ENCODE results near the genes COL27A1 and ORM2.

DNA sequence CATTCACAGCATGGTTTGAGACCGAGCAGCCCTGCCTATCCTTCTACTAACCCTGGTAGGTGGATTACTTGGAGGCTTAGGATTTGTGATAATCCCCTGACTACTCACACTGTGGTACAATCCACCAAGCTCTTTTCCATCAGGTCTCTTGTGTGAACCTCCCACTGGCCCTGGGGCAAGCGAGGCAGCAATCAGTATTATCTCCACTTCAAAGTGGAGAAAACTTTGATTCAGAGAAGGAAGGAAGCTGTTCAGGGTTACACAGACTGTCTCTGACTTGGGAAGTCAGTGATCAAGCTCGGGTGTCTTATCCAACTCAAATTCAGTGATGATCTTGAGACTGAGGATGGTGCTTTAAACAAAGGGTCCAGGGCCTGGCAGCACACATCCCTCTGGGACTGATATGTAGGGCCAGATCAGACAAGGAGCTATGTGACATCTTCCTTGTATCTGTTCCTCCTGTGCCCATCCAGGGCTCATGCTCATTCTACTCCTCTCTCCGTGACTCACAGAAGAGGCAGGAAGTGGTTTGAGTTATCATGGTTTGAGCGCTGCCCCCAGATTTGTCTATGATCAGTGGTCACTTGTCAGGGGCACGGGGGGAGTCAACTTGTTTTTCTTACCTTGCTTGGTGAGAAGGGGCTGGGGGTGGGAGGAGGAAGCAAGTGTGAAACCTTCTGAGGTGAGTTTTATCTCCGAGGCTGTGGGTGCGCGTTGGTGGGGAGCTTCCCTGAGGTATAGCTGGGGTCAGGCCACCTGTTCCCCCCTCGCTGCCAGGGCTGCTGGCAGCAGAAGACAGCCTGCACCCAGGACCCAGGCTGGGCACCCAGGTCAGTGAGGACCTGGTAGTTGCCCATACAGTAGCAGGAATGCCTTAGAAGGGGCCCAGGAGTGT, 48.6 kb downstream of the RGS3 start:
- PRO-cap = no peak

DNA sequence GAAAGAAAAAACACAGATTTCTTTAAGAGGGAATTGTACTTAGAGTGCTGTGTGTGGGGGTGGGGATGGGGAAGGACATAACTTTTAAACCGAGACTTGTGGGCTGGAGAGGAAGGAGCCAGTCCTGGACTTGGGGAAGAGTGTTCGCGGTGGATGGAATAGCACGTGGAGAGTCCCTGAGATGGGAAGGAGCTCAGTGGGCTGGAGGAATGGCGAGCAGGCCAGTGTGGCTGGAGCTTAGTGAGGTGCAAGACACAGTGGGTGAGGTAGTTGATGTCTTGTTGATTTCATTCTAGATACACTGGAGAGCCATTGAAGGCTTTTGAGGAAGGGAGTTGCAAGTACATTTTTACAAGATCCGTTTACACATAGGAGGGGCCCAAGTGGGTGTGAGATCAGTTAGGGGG, 78.5 kb downstream of the RGS3 start:
- PRO-cap = no peak

DNA sequence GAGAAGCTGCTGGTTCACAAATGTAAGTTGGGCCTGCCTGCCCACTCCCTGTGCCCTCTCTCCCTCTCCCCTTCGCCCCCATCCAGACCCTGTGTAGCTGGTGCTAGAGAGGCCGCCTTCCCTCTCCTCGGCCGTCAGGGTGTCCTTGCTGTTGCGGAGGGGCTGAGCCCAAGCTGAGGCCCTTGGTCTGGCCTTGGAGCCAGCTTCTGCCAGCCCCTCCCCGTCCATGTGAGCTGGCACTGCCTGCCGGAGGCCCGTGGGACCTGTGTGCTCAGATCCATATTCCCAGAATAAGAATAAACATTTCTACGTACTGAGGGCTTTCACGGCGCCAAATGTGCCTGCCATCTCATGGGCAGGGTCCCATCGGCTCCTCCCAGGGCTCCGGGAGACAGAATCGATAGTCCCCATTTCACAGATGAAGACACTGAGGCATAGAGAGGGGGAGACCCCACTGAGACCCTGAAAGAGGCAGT, 131.5 kb downstream of the RGS3 start:
- PRO-cap = no peak

DNA sequence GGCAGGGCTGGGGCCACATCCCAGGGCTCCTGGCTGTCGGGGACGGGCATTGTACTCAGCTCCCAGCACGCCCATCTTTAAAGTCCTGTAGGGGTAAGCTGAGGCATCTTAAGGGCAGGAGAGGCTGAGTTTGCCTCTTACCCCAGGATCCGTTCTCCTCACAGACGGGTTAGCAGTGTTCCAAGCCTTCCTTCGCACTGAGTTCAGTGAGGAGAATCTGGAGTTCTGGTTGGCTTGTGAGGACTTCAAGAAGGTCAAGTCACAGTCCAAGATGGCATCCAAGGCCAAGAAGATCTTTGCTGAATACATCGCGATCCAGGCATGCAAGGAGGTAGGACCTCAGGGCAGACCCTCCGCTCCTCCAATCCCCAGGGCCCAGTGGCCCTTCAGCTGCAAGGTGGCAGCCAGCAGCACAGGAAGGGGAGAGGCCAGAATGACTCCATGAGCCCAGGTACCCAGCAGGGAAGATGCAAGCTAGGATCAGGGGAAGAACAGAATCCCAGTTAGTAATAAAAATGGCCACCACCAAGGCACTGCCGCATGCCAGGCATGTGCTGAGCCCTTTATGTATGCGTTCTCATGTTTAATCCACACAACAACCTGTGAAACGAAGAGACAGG, 132.0 kb downstream of the RGS3 start:
- PRO-cap = no peak

GRCh38 chr9:113620126-113621114, 156.9 kb downstream of the RGS3 start:
- PRO-cap = unidirectional peak, minus-strand start at chr9:113620611

DNA sequence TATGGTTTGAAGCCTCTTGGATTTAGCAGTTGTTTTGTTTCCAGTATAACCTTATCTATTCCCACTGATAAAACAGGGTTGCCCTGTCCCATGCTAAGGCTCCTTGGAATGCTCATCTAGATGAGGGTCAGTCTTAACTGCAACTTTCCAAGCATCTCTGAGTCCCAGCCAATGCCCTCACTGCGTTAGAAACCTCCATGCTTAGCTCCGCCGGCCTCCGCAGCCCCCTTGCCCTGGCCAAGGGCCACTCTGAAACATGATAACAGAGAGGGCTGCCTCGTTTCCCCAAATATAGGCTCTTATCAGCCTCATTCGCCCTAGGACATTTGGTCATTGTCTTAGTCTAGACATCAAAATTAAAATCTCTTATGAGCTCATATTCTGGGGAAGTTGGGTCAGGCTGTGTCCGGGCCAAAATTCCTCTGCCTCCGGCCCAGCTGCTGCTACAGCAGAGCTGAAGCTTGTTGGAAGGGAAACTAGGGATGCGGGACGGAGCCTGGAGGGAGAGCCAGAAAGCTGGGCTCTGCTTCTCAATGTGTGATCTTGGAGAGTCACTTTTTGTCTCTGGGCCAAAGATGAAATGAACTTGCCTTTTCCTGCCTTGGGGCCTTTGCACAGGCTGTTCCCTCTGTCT, 191.1 kb downstream of the RGS3 start:
- PRO-cap = no peak

DNA sequence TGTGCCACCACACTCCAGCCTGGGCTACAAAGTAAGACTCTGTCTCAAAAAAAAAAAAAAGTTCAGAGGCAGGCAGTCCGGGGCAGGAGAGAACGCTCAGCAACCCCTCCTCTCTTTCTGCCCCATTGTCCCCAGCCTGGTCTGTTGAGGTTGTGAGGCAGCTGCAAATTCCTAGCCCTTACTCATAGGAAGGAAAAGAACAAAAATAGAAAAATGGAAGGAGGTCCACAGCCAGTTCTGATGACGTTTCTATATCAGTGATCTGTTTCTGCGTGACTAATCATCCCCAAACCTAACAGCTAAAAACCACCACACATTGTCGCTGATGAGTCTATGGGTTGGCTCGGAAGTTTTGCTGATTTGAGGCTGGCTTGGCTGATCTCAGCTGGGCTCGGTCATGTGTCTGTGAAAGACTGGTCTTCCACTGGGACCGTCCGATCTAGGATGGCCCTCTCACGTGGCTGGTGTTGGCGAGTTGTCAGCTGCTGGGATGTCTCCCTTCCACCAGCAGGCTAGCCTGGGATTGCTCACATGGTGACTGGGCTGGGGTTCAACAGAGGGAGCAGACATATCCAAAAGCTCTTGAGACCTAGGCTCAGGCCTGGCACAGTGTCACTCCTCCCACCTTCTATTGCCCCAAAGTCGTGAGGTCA, 200.6 kb upstream of the ZNF618 start:
- PRO-cap = no peak

DNA sequence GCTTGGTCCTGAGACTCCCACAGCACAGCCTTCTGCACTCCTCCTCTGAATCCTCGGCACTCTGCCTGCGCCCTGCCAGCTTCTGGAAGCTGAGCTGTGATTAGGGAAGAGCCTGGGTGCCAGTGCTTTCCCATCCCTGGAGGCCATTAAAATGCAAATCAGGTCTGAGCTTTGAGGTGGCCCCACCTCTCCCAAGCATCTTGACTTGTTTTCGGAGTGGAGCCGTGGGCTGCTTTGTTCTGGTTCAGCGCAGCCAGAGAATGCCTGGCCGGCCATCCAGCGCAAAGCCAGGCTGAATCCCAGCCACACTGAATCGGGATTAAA, 40.0 kb downstream of the AMBP start:
- PRO-cap = no peak

DNA sequence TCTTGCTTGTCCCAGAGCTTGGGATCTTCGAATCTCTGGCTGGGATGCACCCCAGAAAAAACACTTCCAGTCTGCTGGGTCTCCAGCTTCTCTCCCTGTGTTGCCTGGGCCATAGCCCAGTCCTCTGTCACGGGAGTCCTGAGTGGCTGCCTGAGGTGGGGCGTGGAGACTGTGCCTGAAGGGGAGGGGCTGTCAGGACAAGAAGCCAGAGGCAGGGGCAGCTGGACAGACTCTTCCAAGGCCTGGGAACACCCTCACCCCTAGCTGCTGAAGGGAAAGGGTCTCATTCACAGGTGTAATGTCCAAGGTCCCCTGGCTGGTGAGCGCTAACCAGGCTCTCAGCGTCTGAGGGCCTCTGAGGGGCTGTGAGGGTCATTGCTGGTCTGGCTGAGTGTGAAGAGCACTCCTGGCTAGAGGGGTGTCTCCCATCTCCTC, 20.4 kb upstream of the COL27A1 start:
- PRO-cap = no peak

DNA sequence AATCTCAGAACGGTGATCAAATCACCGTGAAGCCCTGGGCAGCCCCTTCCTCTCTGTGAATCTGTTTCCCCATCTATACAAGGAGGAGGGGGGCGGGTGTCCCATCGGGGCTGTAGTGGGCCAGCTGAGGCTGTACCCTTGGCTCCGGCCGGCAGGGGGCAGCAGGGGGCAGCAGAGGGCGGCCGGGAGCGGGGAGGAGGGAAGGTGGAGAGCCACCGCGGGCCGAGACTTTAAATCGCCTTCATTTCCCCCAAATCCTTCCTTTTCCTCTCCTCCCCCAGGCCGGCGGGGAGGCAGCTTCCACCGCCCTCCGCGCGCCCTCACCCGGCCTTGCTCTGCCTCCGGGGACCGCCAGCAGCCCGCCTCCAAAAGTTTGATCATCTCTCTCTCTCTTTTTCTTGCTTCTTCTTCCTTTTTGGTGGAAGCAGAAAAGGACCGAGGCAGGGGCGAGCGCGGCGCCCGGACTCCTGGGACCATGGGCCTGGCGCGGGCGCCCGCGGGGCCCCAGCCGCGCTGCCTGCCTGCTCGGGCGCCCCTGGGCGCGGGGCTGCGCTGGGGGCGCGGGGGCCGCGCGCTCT, at the start of gene COL27A1:
Gene COL27A1, plus strand, starts transcription at position 261 of the 578 bp plus-strand sequence.
- PRO-cap = unidirectional peak, plus-strand start at position 174 of the sequence; unidirectional peak, plus-strand start at position 258 of the sequence

DNA sequence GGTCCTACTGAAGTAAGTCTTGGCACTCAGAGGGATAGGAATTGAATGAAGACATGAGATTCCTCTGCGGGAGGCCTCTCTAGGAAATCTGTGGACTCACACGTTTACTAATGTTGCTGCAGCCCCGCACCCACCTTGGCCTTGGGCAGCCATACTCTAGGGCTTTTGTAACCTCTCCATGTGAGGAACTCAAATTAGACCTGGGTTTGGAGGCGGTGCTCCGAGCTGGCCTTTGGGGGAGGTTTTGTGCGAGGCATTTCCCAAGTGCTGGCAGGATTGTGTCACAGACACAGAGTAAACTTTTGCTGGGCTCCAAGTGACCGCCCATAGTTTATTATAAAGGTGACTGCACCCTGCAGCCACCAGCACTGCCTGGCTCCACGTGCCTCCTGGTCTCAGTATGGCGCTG, at the start of gene ORM2:
Gene ORM2, plus strand, starts transcription at position 365 of the 409 bp plus-strand sequence.
- PRO-cap = no peak

- PRO-cap = no peak
Observed at GRCh38 chr9:114335214-114335661, 5.6 kb downstream of the ORM2 start.

DNA sequence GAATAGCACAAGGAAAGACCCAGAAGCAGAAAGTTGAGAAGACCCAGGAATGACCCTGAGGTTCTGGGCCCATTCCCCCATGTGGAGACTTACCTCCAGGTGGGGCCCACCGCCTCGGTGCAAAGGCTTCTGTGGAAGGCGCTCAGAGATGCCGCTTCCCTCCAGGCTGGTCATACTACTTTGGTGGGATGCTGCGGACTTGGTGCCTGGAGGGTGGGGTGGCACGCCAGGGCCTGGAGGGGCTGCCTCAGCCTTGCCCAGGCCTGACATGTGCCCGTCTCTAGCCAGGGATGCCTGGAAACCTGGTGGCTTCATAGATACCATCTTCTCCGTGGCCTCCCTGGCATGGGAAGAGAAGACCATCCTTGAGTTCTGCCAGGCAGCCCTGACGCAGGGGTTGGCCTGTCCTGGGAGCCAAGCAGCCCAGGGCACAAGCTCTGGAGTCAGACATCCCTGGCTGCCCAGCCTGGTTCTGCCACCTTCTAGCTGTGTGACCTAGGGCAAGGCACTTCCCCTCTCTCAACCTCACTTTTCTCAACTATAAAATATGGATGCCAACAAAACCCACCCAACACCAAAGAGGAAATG, 28.3 kb downstream of the ORM2 start:
- PRO-cap = no peak

DNA sequence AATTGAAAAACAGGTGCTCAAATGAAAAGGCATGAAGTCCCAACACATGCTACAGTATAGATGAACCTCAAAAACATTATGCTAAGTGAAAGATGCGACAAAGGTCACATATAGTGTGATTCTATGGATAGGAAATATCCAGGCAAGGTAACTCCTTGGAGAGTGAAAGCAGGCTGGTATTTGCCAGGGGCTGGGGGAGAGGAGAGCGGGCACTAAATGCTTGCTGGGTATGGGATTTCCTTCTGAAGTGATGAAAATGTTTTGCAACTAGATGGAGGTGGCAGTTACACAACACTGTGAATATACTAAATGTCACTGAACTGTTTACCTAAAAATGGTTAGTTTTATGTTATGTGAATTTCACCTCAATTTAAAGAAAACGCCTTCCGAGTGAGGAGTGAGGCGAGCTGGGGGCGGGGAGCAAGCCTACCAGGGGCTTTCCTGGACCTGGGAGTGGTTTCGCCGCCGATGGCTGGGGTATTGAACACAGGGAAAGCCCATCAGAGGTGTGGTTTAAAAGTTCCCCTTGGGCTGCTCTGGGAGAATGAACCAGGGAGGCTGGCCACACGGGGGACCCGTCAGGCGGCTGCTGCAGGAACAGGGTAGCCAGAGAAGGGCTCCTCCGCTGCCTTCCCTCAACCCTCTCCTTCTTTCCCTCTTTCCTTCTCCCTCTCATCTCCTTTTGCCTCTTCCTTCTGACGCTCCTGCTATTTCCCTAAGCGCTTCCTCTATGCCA, 5.0 kb downstream of the AKNA start:
- PRO-cap = bidirectional peak, plus-strand start at position 480 of the sequence, minus-strand start at position 244 of the sequence

DNA sequence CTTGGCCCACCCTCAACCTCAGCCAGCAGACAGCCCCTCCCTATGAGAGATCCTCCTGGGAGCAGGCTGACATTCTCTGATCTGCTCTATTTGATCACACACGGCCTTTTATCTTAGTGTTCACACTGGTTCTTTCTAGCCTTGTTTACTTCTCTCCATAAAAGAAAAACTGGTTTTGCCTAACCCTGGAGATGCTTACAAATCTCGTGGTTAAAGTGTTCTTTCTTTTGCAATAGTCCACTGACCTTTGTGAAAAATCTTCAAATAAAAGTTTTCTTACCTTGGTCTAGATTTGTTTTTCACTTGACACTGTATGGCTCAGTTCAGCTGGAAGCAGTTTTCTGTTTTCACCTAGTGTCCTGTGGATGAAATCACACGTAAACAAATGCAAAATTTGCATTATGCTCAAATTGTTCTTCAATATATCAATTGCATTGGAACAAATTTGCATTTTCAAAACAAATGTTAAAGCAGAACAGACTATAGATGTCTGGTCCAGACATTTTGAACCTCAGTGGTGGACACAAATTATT, 29.1 kb upstream of the ATP6V1G1 start:
- PRO-cap = no peak

DNA sequence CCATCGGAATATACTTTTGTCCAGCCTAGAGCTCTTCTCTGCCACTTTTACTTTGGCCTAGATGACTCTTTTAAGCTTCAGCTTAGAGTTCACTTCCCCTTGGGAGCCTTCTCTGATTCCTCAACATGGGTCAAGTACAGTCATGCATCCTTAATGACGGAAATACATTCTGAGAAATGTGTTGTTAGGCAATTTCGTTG, 14.9 kb upstream of the TNFSF15 start:
- PRO-cap = unidirectional peak, minus-strand start at position 54 of the sequence

DNA sequence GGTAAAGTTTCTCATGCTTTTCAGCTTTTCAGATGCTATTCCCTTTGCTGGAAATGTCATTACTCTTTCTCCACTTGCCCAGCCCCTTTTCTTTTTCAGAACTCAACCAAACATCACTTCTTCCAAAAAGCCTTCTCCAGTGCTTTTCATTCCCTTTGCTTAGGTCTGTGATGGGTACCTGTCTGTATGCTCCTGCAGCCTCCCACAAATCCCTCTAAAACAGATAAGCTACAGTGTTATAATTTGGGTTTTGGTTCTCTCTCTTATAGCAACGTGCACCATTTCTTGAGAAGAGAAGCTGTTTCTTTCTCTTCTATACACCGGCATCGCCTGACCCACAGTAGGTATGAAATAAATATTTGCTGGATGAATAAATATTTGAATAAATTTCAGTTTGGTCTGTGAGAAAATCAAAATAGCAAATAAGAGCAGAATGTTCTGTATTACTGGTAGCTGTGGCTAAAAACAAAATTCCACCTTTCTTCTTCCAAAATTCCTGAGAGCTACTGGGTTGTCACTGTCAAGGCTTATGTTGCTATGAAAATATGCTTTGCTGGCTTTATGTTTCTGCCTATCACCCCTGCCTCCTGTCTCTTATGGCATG, 49.1 kb downstream of the TNC start:
- PRO-cap = no peak

- PRO-cap = no peak
Observed at GRCh38 chr9:115116339-115117149, 1.4 kb downstream of the TNC start.

- PRO-cap = no peak
Observed at GRCh38 chr9:115117150-115117656, 754 bp downstream of the TNC start.

DNA sequence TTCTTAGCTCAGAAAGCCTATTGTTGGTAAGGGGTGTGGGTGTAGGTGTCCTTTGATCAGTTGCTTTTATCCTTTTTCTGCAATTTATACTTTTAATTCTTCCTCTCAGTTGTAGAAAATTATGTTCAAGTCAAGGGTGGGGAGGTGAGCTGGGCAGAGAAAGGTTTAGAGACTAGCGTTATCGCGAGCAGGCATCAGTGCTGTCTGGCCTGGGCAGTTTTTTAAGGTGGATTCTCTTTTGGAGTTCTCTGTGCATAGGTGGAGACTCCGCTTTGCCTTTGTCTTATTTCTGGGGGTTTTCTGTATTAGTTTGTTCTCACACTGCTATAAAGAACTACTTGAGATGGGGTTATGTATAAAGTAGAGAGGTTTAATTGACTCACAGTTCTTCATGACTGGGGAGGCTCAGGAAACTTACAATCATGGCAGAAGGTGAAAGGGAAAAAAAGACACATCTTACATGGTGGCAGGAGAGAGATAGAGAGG, 163.9 kb upstream of the TNC start:
- PRO-cap = no peak